CD14-positive monocyte (primary cell): ENCODE results near the genes MIS12, ACADVL and DVL2.

DNA sequence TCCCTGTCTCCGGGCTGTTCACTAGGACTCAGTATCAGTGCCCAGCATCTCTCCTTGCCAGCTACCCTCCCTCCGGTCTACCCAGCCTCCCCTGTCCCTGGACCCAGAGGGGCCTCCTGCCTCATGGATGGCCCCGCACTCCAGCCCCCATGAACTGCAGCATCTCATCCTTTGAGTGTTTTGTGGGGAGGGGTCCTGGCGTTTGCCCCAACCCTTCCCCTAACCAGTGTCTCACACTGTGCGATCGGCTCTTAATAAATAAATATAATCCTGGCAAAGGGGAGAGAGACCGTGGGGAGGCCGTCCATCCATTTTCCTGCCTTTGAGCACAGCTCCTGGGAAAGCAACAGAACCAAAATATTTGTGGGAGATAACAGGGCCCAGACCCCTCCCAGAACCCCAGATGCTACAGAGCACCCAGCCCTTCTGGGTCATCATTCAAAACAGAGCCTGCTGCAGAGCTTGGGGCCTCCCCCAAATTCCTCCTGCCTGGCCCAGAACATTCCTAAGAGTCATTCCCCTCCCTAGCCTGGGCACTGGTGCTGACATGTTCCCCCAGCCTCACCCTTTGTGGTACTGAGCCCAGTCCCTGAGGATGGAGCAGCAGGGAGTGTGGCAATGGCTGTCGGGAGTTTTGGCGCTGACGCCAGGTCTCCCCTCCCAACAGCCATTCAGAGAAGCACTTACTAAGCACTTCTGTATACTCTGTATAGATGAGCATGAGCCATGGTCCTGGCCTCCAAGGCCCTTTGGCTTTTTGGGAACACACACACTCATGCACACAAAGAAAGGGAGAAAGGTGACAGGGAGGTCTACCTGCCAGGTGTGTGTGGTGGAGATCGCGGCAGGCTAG, 17.8 kb upstream of the C17orf107 start:
- CAGE, long polyA plus RNA: no peak

- CAGE, long polyA plus RNA: no peak
Observed at GRCh38 chr17:4966618-4967326, 845 bp downstream of the SPAG7 start.

DNA sequence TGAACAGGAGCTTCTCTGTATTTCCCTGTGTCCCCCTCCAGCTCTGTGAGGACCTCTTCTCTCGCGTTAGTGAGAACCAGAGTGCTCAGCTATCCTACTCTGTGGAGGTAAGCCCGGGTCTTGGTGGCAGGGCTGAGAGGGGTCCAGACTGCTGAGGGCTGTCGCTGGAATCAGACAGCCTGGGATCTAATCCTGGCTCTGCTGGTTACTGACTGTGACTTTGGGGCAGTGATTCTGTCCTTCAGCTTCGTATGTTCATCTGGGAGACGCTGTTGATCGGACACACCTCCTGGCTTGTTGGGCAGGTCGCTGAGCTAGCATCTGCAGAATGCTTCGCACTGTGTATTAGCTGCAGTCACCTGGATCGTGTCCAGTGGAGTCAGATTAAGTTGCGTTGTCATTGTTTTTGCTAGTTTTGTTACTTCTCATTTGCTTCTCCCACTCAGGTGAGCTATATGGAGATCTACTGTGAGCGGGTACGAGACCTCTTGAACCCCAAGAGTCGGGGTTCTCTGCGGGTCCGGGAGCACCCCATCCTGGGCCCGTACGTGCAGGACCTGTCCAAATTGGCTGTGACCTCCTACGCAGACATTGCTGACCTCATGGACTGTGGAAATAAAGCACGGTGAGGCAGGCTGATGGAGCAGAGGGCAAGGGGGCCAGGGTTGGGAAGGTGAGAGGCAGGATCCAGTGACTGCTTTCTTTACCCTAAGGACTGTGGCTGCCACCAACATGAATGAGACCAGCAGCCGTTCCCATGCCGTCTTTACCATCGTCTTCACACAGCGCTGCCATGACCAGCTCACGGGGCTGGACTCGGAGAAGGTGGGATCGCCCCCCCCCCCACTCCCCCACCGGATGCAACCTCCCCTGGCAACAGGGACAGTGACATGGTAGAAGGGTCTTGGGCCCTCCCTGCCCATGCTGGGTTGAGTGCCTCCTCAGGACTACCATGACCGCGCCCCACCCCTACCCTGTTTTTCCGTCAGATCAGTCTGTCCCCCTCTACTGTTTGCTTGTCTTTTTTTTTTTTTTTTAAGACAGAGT, 4.6 kb downstream of the KIF1C start:
- CAGE, long polyA plus RNA: no peak

GRCh38 chr17:5362822-5363139, 56.7 kb downstream of the NUP88 start:
- CAGE, long polyA plus RNA: no peak

DNA sequence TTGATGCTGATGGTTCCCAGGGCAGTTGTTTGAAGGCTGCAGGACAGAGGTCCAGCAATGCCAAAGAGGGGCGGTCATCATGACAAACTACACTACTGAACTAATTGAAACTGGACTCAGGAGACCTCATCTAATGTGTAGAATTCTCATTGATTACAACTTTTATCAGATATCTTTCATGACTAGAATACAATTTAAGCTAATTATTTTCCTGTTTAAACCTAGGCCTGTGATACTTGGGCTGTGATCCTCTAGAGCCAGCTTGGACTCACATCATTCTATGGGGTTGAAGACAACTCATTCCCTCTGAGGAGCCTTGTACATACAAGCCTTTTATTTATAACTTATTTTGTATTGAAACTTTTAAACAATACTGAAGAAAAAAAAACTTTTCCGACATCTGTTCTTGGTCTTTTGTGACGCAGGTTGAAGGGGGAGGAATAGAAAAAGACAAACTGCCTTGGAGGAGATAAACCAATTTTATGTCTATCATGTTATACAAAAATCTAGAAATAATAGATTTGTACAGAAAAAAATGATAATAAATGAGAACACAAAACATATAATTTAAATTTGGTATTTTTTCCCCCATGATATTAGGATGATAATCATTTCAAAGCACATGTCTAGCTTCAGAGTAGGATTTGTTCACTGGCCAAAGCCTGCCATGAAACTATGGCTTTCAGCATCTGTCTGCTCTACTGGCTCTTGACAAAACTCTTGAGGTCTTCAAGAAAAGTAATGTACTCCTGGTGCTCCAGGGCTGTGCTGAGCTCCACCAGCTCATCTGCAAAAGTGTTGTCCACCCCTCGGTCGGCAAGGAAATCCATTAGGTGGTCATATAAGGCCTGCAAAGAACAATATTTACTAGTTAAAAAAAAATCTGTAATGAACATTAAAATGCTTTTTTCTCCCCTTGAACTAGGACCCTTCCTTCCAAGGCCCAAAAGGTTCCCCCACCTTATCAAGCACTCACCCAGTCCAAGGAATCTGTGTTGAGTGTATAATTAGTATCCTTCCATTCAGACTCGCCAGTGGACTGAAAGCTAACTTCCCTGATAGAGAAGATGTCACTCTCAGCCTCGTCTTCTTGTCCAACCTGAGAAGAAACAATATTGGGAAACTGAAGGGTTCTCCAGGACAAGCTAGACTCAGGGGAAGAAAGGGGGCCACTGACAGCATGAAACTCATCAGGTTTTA, 6.2 kb downstream of the C1QBP start:
- CAGE, long polyA plus RNA: no peak

DNA sequence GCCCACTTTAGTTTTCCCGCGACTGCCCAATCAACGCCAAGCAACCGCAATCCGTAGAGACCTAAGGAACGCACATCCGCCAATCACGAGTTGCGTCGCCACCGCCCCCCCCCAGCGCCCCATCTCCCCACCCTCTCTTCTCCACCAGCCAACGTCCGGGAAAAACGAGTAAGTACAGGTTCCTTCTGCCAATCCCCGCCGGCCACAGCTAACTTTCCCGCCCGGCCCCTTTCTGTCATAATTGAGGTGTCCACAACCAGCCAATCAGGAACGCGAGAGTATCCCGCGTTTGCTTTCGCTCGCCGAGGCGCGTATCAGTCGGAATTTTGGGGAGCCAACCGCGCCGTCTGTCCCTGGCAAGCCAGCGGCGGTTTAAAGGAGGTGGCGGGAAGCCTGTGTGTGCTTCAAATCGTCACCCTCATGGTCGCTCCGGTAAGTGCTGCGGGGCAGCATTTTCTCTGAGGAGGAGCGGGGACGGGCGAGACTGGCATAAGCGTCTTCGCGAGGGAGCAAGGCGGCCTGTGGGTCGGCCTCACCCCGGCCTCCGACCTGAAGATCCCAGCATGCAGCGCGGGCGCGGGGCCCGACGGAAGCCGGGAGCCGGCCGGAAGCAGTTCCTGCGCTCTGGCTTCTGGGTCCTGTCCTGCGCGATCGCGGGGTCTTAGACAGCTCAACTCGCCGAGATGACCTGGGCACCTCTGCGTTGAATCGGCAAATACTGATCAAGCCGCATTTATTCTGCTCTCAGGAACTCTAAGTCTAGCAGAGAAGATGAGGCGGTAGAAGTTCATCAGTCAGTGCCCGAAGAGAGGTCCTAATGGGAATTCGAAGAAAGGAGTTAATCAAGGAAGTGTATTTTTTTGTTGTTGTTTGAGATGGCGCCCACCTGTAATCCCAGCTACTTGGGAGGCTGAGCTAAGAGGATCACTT, at the start of gene MIS12:
Gene MIS12 (plus strand): TSS at position 314 of the 930 bp plus-strand sequence.
- CAGE, long polyA plus RNA: no peak

GRCh38 chr17:6452763-6453682, 8.8 kb downstream of the PIMREG start:
- CAGE, long polyA plus RNA: no peak

DNA sequence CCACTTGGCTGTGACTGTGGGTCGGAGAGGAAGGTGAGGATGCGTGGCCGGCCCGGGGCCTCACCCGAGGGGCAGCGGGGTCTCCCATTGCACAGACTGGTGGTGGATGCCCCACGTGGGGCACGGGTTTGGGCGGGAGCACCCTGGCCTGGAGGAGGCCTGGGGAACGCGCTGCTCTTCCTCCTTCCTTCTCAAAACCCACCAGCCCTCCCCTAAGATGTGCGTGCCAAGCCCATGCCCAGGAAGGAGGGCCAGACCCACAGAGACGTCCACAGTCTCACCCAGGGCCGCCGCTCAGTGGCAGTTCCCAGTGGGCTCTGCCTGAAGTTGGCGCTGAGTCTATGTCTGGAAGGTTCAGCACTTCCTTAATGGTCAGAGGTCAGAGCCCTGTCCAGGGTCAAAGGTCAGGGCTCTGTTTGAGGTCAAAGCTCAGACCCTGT, 26.2 kb downstream of the PIMREG start:
- CAGE, long polyA plus RNA: no peak

- CAGE, long polyA plus RNA: no peak
Observed at GRCh38 chr17:6476432-6476892, 32.2 kb downstream of the PIMREG start.

- CAGE, long polyA plus RNA: no peak
Observed at GRCh38 chr17:6554524-6555348, 1.6 kb downstream of the PITPNM3 start.

DNA sequence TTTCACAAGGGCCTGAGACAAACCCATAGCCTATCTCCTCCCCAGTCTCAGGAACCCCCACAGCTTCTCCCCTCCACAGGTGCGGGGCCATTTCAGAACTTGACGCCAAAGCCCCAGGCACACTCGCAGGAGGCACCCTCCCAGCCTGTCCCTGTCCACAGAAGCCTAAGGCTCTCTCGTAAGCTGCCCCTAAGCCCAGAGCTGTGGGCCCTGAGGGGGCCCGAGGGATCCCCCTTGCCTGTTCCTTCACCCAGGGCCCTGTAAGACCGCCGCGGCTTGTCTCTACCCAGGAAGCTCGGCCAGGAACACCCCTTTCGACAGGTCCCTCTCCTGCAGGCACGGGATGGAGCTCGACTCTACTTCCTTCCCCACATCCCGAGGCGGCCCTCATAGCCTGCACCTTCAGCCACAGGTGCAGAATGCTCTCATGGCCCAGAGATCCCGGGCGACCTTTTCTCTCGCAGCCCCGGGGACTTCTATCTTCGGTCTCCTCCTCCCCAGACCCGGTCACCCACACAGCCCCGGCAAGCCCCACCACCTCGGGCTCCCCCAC, 1.0 kb downstream of the KIAA0753 start:
- CAGE, long polyA plus RNA: no peak

DNA sequence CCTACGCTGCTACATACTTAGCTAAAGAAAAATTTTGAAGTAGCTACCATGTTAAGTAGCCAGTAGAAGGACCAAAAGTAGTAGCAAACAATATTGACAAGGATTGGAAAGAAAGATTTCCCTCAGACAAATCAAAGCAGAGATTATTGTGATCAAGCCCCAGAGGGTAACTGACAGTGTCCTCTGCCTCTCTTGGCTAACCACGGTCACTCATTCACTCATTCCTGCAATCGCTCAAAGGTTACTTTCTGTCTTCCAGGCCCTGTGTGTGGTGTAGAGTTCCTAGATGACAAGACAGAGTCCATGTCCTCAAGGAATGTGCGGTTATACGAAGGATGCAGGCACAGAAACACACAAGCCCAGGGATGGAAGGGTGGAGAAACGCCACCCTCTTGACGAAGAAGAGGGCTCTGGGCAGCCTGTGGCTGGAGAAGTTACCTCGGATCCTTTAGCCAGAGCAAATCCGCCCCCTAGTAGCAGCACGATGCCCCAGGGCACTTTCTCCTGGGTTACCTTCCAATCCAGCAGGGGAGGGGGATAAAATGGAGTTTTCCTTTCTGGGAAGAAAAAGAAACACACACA, 20.5 kb downstream of the SLC13A5 start:
- CAGE, long polyA plus RNA: no peak

- CAGE, long polyA plus RNA: no peak
Observed at GRCh38 chr17:6706087-6707431, 6.6 kb downstream of the SLC13A5 start.

DNA sequence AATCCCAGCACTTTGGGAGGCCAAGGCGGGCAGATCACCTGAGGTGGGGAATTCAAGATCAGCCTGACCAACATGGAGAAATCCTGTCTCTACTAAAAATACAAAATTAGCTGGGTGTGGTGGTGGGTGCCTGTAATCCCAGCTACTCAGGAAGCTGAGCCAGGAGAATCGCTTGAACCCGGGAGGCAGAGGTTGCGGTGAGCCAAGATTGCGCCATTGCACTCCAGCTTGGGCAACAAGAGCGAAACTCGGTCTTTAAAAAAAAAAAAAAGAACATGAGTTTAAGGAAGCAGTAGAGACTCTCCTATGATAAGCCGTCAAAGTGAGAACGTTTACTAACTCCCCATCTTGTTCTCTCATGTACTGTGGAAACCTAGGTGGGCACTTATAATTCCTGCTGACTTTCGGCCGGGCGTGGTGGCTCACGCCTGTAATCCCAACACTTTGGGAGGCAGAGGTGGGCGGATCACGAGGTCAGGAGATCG, 6.0 kb upstream of the ASGR2 start:
- CAGE, long polyA plus RNA: no peak

- CAGE, long polyA plus RNA: no peak
Observed at GRCh38 chr17:7137179-7137574, 22.6 kb upstream of the ASGR2 start.

DNA sequence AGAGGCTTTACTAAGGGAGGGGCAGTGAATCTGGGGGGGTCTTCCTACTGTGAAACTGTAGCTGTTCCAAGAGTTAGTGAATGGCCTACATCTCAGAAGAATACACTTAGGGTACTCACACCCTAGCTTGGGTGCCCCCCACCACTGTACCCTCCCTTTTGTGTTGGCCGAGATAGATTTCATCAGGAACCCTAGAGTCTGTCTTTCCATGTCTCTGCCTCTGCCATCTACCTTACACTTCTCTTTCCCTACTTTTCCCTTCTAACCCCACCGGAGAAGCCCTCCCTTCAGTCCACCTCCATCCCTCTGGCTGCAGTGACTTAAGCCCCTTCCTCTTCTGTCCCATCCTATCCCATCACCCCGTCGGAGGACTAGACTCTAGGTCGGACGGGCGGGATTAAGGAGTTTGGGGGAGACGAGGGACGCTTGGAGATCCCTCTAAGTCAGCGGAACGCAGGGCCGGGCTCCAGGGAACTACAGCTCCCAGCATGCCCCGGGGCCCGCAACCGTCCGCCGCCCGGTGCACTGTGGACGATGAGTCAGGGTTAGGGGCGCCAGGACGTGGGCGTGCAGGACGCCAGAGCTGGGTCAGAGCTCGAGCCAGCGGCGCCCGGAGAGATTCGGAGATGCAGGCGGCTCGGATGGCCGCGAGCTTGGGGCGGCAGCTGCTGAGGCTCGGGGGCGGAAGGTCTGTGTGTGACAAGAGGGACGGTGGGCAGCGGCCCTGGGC, at the start of gene ACADVL:
Gene ACADVL (plus strand): TSS at position 580 of the 730 bp plus-strand sequence.
- CAGE, long polyA plus RNA: start-site peak on the plus strand centred at position 537 of the sequence, 64 bp wide, 202 and 507 reads in 2 replicates

DNA sequence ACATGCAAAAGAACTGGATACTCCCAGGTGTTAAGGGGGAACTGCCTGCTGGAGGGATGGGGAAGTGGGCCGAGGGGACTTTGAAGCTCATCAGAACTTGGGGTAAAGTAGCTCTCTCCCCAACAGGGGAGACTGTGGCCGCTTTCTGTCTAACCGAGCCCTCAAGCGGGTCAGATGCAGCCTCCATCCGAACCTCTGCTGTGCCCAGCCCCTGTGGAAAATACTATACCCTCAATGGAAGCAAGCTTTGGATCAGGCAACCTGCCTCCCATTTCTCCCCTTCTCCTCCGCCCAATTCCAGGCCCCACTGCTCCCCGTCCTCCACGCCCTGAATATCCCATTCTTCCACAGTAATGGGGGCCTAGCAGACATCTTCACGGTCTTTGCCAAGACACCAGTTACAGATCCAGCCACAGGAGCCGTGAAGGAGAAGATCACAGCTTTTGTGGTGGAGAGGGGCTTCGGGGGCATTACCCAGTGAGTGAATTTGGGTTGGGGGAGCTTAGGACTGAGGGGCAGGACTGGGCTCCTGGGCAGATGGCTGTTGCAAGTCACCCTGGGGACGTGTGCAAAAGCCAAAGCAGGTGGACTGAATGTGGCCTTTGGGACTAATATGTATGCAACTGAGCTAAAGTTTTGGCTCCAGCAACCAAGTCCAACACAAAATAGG, 2.2 kb downstream of the ACADVL start:
- CAGE, long polyA plus RNA: no peak

DNA sequence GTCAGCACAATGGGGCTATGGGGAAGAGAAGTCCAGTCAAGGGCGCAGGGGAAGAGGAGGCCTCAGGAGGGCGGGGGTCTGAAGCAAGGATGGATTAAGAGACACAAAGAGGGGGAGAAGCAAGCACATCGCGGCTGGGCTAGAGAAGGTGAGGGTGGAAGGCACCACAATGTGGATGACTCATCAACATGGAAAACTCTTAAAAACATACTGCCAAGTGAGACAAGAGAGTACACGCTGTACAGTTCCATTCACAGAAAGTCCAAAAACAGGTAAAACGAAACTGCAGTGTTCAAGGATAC, 6.3 kb downstream of the DVL2 start:
- CAGE, long polyA plus RNA: no peak

DNA sequence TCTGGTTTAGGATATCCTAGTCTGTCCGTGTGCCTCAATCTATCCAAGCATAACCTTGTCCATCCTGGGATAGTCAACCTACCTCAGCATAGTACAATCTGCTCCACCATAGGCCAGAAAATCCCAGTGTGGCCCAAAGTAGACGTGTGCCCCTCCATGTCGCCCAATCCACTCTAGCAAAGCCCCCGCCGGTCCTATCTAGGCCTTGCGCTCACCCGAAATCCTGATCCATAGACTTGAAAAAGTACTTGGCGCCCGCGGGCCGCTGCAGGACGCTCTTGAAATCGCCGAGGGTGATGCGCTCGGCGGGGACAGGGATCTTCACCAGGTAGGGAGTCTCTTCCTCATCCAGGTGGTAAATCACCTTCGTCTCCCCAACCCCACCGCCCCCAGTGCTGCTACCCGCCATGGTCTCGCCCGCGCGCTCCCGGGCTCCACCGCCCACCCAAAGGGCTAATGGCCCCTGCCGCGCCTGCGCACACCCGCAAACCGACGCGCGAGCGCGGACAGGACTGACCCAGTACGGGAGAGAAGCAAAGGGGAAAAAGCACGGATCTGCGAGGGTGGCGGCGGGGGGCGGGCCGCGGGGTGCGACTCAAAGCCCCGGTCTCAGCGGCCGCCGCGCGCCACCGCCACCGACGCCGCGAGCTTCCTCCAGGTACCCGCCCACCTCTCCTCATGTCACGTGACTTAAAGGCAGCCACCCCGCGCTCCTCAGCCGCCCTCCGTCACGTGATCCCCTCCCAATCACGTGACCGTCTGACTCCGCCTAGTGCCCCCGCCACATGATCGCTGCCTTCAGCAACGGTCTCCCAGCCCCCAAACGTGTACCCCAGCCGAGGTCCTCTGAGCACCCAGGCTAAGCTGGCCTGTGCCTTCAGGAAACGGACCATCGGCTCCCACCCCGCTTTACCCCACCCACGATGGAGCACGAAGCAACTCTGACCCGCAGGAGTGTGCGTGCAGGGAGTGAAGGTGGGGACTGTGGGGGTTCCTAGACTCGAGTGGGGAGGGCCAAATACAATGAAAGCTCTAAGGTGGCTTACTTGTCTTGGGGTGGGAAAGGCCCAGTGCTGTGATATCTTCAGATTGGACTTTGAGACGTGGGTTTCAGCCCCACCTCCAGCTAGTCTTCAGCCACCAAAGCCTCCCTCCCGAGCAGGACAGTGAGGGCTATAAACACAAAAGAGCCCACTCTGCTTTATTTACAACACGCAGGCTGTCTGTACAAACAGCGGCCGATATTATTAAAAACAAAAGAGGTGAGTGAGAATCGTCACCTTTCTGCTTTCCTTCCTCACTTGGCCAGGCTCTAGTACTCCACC, at the start of gene DVL2:
Gene DVL2 (minus strand): TSS at position 664 of the 1,325 bp plus-strand sequence.
- CAGE, long polyA plus RNA: no peak

GRCh38 chr17:7288147-7288896, 6.1 kb downstream of the YBX2 start:
- CAGE, long polyA plus RNA: no peak